HTR-8/SVneo (cell line): ENCODE measurements around the gene JAZF1.

DNA sequence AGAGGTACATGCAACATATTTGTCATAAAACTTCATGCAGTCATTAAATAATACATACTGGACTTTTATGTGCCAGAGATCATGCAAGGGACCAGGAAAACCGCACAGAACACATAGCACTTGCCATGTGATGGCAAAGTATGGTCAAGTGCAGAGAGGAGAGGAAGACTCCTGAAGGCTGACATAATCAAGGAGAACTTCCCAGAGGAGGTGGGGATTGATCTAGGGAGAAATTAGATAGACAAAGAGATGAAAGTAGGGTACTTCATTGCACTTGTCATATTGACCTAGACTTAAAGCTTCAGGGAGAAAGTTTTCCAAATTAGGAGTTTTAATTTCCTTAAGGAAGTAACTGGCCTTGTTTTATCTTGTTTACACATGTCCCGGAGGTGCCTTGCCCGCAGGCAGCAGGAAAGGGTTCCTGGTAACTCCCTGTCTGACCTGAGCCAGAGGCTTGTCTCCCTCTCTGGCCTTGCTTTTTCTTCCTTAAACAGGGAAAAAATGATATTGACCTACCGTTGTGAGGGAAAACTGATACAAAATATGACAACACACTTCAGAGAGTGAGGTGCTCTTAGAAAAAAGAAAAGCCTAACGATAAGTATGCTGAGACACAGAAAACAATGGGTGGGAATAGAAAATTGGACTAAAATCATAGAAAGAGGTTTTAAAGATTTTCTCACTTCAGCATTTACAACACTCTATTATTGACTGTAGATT, 181.6 kb downstream of the EVX1 start:
- RRBS = no CpG with 5 or more reads among the region's 5 CpGs

- RRBS = no CpG with 5 or more reads among the region's 6 CpGs
These were observed 60.0 kb downstream of the HIBADH start for GRCh38 chr7:27602635-27603124.

GRCh38 chr7:27834206-27834927, 94.4 kb downstream of the TAX1BP1 start:
- RRBS = no CpG with 5 or more reads among the region's 7 CpGs

- RRBS = no CpG with 5 or more reads among the region's 6 CpGs
These were observed 75.0 kb downstream of the JAZF1 start for GRCh38 chr7:28105537-28105981.

DNA sequence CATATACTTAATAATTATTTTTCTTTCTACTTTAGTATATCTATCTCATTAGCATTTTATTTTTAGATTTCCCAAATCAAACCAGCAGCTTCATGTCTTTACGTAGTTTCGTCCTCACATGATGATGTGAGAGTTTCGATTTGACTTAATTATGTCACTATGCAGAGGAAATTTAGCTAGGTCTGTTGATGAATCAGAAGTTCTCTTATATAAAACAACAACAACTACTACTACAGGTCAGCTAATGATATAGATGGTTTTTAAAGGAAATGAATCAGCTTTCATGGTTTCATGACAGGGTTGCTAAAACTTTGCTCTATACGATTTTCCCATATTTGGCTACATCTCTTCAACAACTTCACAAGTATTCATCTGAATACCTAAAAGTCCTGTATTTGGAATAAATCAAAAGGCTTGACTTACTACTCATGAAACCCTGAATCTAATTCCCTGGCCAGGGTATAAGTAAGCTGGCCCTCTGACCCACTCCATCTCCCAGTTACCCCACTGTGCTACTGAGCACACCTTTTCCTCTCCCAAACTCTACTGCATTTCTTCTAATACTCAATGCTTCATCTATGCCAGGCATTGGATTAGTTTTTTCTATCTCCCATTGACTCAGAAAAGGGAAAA, 28.5 kb downstream of the JAZF1 start:
- RRBS = no CpG with 5 or more reads among the region's 4 CpGs

GRCh38 chr7:28180143-28181266, at the start of gene JAZF1:
Gene JAZF1 (minus strand): TSS chr7:28180795.
- RRBS = 2% methylated on average over 21 of the region's 100 CpGs

- RRBS = 96% methylated on average over 5 of the region's 27 CpGs
These were observed 3.9 kb upstream of the CREB5 start for GRCh38 chr7:28408208-28408958.

GRCh38 chr7:28623285-28623696, 211.0 kb downstream of the CREB5 start:
- RRBS = no CpG with 5 or more reads among the region's 3 CpGs

- RRBS = no CpG with 5 or more reads among the region's 7 CpGs
These were observed 272.8 kb downstream of the CREB5 start for GRCh38 chr7:28685118-28685504.

- RRBS = no CpG with 5 or more reads among the region's 13 CpGs
These were observed 271.7 kb downstream of the TRIL start for GRCh38 chr7:28686438-28686812.

GRCh38 chr7:28725119-28725572, 233.0 kb downstream of the TRIL start:
- RRBS = no CpG with 5 or more reads among the region's 3 CpGs

DNA sequence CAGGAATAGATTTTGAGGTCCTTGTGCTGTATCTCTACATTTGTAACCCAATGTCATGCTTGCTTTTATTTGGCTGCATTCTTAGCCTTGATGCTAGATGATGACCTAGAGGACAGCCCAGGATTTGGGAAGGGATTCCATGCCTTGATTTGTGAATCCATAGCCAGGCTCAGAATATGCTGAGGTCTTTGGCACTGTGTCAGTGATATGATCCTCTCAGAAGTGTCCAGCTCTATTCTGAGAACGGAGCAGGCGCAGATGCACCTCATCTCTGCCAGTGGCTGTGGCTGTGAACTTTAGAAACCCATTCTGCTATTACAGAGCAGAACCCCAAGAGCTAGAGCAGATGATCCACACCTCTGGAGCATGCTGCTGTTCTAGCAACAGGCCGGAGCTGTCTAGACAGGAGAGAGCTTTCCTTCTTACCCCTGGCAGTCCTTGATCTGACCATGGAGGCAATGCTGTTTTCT, 212.8 kb downstream of the TRIL start:
- RRBS = no CpG with 5 or more reads among the region's 3 CpGs

- RRBS = 24% methylated on average over 32 of the region's 64 CpGs
These were observed 104.1 kb downstream of the TRIL start for GRCh38 chr7:28853758-28854683.

DNA sequence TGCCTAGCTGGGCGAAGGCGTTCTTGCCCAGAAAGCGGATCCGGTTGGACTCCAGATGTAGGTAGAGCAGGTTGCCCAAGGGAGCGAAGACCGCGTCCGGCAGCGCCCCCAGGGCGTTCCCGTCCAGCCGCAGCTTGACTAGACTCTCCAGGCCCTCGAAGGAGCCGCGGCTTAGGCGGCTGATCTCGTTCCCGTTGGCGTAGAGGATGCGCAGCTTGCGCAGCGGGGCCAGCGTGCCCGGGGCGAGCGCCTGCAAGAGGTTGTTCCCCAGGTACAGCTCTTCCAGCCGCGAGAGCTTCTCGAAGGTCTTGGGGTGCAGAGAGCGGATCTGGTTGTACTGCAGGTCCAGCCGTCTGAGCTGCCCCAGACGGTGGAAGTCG, 703 bp downstream of the TRIL start:
- RRBS = 78% methylated on average over 5 of the region's 33 CpGs

DNA sequence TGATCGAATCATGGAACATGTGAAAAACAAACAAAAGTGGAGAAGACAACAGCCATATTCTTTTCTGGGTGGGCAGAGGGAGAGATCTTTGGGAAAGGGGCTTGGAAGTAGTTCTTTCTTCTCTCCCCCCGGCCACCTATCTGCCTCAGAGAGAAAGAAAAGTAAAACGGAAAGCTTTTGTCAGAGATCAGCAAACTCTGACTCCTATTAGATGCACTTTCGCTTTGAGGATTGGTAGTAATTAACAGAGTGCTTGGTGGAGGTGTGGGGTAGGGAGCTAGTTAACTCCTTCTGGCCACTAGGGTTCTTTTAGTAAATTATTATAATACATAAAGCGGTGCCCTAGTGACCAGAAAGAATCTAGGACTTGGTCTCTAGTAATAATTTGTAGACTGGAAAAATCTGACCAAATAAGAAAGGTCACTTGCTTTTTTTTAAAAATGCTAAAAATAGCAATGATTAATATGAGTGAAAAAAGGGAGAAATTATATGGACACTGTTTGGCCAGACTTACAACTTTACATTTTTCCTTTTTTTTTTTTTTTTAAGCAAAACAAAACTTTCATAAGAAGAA, 54.6 kb downstream of the CPVL start:
- RRBS = no CpG with 5 or more reads among the region's 5 CpGs

DNA sequence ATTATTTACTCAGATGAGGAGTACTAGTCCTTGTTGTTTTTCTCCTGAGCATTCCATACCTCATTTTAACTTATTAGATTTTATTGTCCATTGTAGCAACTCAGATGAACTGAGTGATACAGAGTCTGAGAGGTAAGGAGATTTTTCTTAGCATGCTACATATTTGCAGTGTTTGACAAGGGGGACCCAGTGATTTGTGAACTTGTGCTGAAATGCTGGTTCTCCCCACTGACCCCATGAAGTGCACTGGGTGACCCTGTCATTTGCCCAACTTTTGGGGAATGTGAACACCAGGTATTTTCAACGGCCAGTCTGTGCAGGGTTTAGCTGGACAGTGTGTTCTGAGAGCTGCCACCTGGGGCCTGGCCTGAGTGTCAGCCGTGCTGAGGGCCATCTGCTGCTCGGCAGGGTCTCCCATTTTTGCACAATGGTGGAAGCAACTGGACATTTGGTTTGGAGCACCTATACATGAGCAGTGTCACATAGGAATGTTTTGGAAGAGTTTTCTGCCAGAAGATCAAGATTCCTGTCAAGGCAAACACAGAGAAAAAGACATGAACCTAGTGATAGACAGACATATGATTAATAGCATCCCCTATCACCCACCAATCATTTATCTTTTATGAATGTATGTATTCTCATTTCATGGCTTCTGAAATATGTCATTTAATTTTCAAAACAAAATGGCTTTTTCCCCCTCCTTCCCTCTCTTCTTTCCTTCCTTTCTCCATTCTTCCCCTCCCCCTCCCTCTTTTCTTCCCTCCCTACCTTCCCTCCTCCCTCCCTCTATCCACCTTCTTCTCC, 5.2 kb downstream of the CHN2 start:
- RRBS = no CpG with 5 or more reads among the region's 3 CpGs

GRCh38 chr7:29228699-29229038, 34.1 kb downstream of the CHN2 start:
- RRBS = no CpG with 5 or more reads among the region's 6 CpGs

DNA sequence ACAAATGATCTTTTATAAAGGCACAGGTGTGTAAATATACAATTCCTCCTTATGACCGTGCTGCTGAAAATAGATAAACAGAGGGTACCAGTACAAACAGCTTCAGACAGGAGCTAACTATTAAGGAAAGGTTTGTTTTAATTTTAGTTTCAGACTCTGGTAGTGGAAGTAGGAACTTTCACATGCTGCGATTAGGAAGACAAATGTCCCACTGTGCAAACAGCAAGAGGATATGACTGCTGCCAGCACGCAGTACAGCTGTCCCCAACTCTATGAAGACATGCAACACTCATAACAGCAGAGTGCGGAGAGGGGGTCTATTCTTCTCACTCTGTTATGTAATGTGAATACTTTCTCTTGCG, 142.6 kb downstream of the CHN2 start:
- RRBS = no CpG with 5 or more reads among the region's 5 CpGs

DNA sequence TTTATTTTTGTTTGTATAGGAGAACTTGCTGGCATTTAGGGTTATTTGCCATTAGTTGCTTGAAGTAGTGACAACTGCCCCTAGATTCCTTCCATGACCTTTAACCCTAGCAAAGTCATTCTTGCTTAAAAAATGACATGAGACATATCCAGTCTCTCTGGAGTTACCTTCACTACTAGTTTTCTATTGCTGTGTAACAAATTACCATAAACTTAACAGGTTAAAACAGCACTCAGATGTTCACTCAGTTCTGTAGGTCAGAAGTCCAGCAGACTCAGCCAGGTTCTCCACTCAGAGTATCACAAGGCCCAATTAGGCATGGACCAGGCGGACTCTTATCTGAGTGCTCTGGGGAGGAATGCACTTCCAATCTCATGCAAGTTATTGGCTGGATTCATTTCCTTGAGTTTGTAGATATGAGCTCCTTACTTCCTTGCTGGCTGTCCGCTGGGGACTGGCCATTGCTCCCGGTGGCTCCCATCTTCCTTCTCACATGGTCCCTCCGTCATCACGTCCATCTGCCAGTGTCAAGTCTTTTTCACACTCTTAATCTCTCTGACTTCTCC, 137.1 kb upstream of the PRR15 start:
- RRBS = no CpG with 5 or more reads among the region's 5 CpGs

DNA sequence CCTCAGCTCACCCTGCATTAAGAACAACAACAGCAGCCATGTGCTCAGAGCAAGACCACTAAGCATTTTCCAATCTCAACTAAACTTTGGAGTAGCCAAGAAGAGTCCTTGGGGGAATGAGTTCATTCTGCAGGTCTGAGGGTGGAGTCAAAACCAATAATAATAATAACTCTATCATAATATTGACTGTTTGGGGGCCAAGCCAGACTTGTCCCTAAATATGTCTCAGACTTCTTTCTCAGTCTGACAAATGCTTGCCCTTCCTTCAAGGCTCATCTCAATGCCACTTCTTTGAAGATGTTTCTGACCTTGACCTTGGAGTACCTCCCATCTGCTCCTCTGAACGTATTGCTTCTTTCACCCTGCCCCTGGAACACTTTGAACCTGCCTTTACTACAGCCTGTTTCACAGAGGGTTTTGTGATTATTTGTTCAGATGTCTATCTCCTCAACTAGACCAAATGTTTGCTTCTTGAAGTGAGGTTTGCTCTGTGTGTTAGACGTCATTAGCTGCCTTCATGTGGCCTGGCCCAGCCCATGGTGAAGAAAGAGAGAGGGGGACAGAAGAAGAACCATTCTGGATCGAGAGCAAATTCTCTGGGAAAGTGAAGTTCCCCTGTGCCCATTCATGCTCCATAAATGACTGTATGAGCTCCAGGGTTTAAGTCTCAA, 107.6 kb upstream of the PRR15 start:
- RRBS = no CpG with 5 or more reads among the region's 3 CpGs